Brain (tissue), 1 donor: ENCODE measurements around a stretch of chr3.

- RRBS = no CpG with 5 or more reads among the region's 14 CpGs
Measured at GRCh38 chr3:58102896-58103774, 94.9 kb downstream of the FLNB start.

GRCh38 chr3:58168225-58169131 is 42.3 kb downstream of the DNASE1L3 start:
- RRBS = no CpG with 5 or more reads among the region's 14 CpGs

GRCh38 chr3:58189026-58189652 is 21.6 kb downstream of the DNASE1L3 start:
- RRBS = no CpG with 5 or more reads among the region's 10 CpGs

DNA sequence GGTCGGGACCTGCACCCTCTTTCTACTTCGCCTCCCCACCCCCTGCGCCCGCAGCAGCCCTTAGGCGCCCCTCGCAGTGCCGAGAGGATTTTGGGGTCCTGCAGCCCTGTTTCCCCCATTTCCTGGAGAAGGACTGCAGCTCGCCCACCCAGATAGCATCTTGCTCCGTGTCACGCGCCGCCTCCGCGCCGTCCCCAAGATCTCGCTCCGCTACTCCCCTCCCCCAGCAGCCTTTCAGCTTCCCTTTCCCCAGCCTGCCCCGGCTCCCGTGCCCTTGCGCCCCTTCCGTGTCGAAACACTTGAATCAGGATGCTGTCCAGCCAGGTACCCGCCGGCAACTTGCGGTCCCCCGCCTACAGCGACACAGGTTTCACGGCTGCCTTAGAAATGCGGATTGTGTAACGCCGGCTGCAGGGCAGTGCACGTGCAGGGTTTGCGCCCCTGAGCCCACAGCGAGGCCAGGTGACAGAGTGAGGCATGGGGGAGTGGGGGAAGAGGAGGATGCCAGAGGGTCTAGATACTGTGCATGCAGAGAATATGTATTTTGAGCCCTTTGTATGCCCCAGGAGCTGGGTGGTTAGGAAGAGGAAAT is 687 bp downstream of the ABHD6 start:
- RRBS = 2% methylated on average over 14 of the region's 34 CpGs

DNA sequence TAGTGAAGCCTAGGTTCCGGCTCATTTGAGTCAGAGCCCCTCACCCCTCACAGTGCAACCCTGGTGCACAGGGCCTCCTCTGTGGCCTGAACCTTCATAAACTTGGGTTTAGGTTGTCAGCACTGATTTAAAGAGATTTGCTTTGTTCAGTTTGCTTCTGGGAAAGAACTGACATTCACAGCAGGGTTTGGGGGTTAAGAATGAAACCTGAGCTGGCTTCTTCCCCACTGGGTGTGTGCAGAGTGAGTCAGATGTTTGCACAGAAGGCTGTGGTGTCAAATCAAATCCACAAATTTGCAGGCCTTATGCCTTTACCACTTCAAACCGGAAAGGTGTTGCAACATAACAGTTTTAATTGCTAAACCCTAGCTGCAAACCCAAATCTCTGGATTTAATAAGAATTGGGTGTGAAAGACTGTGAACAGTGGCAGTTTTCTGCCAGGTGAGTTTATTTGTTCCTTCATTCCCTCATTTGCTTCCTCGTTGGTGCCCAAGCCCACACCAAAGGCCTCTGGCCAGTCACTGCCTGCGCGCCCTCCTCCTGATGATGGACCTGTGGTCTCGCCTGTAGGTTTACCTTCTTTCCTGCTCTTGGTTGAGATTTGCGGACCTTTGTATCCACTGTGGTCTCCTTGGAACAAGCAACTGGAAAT is 20.5 kb upstream of the KCTD6 start:
- RRBS = no CpG with 5 or more reads among the region's 7 CpGs

DNA sequence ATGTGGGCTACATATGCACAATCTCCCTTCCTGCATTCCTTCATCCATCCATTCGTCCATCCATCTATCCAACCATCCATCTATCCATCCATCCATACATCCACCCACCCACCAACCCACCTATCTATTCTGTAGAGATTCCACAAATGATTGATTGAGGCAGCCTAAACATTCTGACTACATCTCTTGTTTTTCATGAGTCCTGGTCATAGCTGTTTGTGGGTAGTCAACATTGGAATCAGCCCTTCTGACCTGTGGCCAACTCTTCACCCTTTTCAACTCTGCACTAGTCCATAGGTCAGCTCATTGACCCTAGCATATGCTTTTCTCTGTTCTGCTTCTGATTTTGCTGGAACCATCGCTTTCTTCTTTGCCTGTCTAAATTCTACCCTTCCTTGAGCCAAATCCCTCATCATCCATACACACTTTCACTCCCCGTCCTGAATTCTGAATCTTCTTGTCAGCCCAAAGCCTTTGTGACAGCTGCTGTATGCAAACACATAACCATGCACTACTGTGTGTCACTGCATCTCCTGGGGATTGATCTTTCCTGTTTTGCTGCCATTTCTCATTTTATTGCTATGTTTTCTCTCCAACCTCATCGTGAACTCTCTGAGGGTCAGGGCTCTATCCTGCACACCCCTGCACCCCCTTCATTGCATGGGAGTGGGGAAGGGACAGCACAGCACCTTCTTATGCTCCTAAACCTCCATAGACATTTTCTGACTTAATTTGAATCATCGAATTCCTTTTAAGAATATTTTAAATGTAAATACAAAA is 16.8 kb upstream of the KCTD6 start:
- RRBS = no CpG with 5 or more reads among the region's 5 CpGs

GRCh38 chr3:58573540-58574170 is 3.5 kb downstream of the FAM107A start:
- RRBS = no CpG with 5 or more reads among the region's 8 CpGs

- RRBS = no CpG with 5 or more reads among the region's 2 CpGs
Measured at GRCh38 chr3:59895890-59896290, 846.1 kb upstream of the CFAP20DC start.

- RRBS = no CpG with 5 or more reads among the region's 10 CpGs
Measured at GRCh38 chr3:60010664-60011394, 961.0 kb upstream of the CFAP20DC start.

DNA sequence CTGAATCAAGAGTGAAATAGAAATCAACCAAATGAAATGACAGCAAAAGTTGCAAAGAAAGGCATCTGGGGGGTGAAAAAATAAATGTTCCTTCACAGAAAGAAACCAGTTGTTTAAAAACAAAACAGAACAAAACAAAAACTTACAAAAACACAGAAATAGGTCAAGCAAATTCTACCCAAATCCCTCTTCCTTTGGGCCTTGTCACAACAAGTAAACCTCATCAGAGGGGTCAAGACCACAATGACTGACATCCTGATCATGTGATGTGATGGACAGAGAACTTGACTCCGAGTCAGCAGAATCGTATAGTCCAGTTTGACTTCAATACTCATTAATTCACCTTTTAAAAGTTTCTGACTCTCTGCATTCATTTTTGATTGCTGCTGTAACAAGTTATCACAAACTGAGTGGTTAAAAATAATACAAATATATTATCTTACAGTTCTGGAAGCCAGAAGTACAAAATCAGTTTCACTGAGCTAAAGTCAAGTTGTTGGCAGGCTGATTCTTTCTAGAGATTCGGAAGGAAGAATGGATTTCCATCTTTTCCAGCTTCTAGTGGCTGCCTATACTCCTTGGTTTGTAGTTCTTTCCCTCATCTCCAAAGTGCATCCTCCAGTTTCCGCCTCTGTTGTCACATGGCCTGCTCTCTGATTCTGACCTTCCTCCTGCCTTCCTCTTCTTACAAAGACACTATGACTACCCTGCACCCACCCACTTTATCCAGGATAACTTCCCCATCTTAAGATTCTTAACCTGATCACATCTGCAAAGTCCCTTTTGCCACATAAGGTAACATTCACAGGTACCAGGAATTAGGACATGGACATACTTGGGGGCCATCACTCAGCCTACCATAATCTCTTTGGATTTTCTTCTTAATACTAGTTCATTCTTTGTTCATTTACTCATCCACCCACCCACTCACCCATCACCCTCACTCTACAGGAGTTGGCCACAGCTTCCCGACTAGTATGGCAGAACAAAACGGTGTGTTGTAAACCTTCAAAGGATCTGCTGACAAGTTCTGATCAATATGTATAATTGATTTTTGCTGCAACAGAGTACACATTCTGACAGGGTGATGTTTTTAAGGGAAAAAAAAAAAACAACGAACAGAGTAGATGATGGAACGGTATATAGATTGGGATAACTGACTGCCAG is 932.5 kb downstream of the FHIT start:
- RRBS = no CpG with 5 or more reads among the region's 8 CpGs

DNA sequence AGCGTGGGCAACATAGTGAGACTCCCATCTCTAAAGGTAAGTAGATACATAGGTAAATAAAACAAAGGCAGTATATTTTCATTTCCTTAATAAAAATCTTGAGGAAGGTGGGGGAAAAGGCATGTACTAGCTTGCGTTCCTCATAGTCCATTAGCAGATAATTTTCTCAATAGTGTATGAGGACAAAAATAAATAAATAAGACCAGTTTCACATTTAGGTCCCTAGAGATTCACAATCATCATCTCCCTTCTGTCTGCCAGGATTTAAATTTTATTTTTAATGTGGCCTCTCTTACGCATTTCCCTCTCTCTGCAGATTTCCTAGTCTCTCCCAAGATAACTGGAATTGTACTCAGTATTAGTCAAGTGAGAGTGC is 839.1 kb downstream of the FHIT start:
- RRBS = no CpG with 5 or more reads among the region's 3 CpGs

- RRBS = no CpG with 5 or more reads among the region's 2 CpGs
Measured at GRCh38 chr3:60427820-60428365, 823.4 kb downstream of the FHIT start.

GRCh38 chr3:60470079-60470871 is 781.0 kb downstream of the FHIT start:
- RRBS = no CpG with 5 or more reads among the region's 6 CpGs

GRCh38 chr3:61560474-61561336 is 666 bp upstream of the PTPRG start:
- RRBS = under 1% methylated on average over 28 of the region's 64 CpGs

GRCh38 chr3:61562790-61563480 is 1.6 kb downstream of the PTPRG start:
- RRBS = 3% methylated on average over 20 of the region's 51 CpGs

DNA sequence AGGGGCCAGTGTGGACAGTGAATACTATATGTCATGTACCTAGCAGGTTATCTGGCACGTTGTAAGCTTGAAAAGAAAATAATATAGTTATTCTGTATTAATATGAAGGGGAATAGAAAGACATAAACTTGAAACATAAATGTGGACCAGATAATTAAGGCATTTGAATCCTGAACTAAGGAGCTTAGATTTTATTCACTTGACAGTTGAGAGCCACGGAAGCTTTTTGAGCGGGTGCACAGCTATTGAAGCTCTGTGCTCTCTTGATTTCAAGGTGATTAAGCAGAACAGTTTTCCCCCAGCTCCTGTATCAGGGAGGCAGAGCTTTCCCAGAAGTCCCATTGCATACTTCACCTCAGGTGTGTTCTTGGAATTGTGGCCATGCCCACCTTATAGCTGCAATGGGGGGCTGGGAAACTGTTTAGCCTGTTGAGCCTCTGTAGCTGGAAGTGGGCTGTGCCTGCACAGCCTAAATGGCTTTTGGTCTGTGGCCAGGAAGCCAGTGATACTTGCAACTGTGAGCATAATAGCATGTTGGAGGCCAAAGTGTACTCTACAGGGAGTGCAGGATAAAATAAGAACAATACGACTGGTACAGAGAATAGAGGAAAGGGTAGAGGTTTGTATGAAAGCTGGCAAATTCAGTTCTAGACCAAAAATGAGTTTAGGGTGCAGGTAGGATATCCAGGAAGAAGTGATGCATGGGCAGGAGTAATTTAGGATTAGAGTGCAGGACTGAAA is 248.4 kb downstream of the PTPRG start:
- RRBS = no CpG with 5 or more reads among the region's 4 CpGs

- RRBS = no CpG with 5 or more reads among the region's 6 CpGs
Measured at GRCh38 chr3:61956227-61956776, 362.5 kb upstream of the C3orf14 start.

- RRBS = no CpG with 5 or more reads among the region's 12 CpGs
Measured at GRCh38 chr3:62096964-62097545, 221.8 kb upstream of the C3orf14 start.

DNA sequence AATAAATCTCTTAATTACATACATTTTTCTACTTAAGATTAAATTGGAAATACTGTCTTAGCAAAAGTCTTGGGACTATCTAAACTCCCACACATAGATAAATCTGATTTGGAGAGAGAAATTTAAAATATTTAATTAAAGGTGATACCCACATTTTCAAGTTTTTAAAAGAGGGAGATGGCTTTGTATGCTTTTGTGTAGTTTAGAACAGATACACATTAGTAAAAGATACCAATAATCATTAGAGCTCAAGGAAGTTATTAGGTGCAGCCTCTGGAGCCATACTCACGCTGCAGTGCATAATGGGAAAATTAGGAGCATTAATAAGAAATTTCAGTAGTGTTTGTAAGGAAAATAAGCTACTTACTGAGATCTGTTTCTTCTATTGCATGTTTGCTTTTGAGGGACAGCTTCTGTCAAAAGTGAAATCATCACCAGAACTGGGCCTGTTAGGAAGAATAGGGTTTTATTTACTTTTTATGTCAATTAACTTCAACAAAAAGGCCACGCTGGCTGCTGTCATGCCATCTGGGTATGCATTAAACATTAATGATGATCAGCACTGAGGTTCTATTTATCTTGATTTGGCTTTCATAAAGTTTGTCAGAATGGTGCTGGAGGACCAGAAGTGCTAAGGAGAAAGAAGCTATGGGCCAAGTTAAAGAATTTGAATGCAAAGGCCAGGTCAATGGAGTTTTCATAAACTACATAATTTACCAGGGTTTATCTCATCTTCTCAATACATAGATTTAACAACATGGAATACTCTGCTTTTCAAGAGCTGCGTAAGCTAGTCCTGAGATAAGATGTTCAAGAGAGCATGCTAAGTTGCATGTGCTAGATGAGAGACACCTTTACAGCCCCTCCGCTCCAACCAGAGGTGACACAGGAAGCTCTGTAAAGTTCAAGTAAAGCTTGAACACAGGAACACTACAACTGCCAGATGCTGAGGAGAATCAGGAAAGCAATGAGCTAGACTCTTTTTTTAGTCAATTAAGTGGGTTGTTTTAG is 24.2 kb upstream of the C3orf14 start:
- RRBS = no CpG with 5 or more reads among the region's 4 CpGs

- RRBS = no CpG with 5 or more reads among the region's 5 CpGs
Measured at GRCh38 chr3:62325991-62326441, 7.2 kb downstream of the C3orf14 start.